Occipital lobe (tissue), 2 donors: ENCODE results near the gene SLC38A8.

DNA sequence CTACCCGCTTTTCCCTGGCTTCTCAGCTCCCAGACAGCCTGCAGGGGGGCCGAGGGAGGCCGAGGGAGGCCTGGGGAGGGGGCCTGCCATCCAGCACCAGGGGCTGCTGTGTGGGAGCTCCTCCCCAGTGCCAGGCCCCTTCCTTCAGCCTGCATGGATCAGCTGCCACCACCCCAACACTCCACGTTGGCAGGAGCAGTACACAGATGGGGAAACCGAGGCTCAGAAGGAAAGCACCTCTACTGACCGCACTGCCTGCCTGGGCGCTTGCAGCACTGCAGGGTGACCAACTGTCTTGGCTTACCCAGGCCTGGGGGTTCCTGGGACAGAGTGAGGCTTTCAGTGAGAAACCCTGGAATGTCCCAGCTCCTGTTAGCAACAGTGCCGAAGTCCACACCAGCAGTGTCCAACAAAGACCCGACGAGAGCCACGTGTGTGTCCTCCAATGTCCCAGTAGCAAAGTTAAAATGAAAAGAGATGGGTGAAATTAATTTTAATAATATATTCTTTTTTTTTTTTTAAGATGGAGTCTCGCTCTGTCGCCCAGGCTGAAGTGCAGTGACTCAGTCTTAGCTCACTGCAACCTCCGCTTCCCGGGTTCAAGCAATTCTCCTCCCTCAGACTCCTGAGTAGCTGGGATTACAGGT is 5.2 kb upstream of the OSGIN1 start:
- RAMPAGE, long total RNA: no peak

DNA sequence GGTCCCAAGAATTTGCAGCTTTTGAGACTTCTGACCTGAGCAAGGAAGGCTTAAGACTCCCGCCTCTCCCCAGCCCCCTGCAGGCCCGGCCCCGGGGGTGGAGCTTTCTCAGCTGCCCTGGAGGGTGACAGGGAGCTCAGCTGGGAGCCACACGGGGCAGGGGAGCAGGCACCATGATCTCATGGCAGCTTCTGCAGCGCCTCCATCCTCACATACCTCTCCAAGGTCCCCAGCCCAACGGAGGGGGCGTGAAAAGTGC is at the start of gene SLC38A8:
Gene SLC38A8, minus strand, starts transcription at position 16 of the 259 bp plus-strand sequence.
- RAMPAGE, long total RNA: no peak

- RAMPAGE, long total RNA: no peak
Measured at GRCh38 chr16:84055569-84056183, 13.1 kb upstream of the SLC38A8 start.

- RAMPAGE, long total RNA: no peak
Measured at GRCh38 chr16:84082688-84083359, 33.9 kb downstream of the MBTPS1 start.

DNA sequence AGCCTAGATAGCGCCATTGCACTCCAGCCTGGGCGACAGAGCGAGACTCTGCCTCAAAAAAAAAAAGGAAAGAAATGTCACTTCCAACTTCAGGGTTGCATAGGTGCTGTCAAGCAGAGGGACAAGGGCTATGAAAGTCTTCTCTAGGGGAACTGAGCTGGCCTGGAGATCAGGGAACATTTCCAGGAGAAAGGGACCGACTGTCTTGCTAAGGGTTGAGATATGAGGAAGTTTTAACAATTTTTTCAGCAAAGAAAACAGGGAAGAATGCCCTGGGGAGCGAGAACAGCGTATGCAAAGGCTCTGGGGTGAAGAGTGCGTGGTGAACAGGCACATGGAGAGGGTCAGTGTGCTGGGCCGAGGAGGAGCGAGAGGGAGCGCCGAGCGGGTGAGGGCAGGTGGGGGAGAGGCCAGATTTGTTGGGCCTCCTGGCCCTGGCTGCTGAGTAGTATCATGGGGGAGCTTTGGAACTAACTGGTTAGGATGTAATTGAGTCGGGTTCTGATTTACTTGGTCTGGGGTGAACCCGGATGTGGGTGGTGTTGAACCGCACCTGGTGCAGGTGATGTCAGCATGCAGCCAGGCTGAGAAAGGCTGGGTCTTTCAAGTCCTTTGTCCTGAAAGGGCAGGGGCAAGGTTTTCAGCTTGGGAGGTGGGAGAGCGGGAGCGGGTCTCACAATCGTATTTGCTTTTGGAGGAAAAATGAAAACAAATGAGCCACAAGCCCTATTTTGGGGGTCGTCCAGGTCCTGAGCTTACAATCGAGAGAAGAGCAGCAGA is 11.3 kb upstream of the WFDC1 start:
- RAMPAGE, long total RNA: no peak

DNA sequence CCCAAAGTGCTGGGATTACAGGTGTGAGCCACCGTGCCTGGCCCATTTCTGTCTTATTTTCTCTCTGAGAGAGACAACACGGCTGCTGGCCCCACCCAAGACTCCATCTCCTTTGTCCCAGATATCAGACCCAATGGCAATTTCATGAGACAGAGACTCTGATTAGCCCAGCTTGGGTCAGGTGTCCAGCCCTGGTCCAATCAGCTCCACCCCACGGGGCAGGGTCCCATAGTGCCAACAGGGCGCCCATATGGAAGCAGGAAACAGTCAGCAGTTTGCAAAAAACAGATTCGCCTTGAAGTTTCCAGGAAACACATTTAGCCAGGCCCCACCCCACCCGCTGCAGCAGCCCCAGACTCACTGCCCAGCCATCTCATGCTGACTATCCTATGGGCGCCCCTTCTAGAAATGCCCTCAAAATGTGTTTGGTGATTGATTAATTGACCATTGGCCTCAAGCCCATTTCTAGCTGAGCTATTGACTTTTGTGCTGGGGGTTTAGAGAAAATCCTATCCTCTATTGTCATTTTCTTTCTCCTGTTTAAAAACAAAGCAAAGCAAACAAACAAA is 32.7 kb upstream of the MEAK7 start:
- RAMPAGE, long total RNA: no peak

DNA sequence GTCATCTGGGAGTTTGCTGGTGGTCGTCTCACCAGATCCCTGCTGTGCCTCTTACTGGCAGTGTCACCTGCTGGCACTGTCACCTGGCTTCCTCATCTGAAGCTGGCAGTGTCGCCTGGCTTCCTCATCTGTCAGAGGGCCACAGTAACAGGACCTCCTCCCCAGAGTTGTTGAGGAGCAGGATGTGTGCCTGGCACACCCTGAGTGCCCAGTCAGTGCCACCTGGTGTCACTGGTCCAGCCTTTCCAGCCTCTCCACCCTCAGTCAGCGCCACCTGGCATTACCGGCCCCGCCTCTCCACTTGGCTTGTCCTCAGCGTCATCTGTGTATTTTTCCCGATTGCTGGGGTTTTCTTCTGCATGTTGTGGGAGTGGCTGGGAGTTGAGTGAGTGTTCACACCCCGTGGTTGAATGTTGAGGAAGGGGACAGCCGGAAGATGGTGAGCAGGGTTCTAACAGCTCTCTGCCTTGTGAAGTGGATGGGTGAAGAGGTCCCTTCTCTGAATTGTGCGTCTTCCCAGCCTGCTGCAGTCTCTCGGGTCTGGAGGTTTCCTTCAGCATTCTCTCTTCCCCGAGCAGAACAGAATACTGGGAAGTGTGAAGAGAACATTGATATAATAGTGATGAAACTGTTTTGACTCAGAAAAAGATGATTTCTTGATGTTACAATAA is 38.0 kb downstream of the USP10 start:
- RAMPAGE, long total RNA: no peak

DNA sequence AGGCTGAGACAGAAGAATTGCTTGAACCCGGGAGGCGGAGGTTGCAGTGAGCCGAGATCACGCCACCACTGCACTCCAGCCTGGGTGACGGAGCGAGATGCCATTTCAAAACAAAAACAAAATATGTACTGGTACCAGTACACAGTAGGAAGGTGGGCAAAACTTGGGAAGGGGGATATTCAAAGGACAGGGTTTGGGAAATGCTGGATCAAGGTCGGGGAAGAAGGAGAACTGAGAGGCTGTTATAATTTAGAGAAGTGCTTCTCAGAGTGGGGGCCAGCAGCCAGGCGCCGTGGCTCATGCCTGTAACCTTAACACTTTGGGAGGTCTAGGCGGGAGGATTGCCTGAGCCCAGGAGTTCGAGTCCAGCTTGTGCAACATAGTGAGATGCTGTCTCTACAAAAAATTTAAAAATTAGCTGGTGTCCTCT is 5.2 kb downstream of the CRISPLD2 start:
- RAMPAGE, long total RNA: no peak

- RAMPAGE, long total RNA: no peak
Measured at GRCh38 chr16:84828950-84830128, 9.6 kb downstream of the CRISPLD2 start.

DNA sequence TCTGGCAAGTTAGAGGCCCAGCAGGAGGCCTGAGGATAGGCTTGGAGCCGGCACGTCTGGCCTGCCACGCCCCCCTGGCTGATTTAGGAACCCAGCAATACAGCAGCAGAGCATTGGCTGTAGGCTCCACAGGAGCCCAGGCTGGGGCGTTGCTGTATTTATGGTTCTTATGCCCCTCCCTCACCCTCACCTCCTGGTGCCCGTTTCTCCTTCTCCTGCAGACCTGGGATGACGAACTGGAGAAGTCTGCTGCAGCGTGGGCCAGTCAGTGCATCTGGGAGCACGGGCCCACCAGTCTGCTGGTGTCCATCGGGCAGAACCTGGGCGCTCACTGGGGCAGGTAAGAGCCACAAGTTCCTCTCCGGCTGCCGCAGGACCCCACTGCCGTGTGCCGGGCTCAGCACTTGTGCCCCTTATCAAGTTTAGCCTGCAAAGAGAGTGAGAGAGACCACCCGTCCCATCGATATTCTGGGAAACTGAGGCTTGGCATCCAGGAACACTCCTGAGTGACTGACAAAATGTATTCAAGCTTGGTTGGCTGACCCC is 25.9 kb downstream of the CRISPLD2 start:
- RAMPAGE, long total RNA: no peak

- RAMPAGE, long total RNA: no peak
Measured at GRCh38 chr16:84898435-84898976, 78.7 kb downstream of the CRISPLD2 start.

GRCh38 chr16:84974524-84975116 is 36.7 kb downstream of the ZDHHC7 start:
- RAMPAGE, long total RNA: no peak

- RAMPAGE, long total RNA: no peak
Measured at GRCh38 chr16:84993351-84994183, 17.8 kb downstream of the ZDHHC7 start.

GRCh38 chr16:85075388-85076277 is 36.6 kb downstream of the CIBAR2 start:
- RAMPAGE, long total RNA: no peak

- RAMPAGE, long total RNA: no peak
Measured at GRCh38 chr16:85169136-85170269, 57.2 kb upstream of the CIBAR2 start.

DNA sequence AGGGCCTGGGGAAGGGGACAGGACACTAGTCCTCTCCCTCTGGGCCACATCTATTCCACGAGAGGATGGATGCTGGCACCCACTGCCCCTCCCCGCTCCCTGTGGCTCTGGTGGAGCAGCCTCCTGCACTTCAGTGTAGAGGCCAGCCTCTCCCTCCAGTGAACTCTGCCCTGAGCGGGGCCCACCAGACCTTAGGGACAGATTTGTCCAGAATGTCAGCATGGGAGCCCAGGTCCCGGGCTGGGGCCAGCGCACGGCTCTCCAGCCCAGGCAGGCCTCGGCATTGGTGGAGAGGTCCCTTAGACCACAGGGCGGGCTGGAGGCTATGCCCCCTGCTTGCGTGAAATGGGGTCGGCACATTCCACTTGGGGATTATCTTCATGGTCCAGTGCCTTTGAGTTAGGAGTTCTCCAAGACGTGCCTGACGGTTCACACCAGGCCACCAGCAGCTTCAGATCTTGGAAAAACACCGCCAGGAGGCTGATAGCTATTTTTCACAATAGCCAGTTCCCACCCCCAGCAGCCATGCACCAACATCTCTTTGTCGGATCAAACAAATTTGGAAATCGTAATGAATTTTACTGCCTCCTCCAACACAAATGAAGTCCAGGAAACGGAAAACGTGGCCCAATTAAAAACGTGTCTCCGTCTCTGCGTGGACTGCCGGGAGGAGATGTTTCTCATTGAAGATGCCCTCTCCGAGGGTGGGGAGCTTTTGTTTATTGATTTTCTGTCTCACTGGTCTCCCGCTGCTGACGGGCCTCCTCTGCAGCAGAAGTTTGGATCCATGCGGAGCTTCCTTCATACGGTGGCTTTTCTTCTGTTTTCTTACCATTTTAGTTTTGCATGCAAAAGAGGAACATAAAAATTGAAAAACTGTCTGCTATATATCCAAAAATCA is 110.0 kb upstream of the CIBAR2 start:
- RAMPAGE, long total RNA: no peak

DNA sequence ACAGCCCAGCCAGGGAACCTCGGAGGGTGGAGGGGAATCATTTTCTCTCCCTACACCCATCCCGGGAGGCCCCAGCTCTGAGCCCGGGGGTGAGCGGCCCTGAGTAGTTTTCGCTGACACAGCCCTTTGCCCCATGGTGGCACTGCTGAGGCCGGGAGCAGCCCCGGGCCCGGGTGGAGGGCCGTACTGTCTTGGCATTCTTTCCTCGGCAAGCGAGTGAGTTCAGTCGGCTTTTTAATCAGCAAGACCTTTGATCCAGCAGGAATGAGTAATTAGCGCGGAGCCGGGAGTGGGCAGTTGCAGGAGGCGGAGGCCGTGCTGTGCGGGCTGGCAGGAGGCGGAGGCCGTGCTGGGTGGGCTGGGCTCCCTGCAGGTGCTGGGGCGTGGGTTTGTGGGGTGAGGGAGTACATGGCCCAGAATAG is 222.9 kb upstream of the CIBAR2 start:
- RAMPAGE, long total RNA: no peak

DNA sequence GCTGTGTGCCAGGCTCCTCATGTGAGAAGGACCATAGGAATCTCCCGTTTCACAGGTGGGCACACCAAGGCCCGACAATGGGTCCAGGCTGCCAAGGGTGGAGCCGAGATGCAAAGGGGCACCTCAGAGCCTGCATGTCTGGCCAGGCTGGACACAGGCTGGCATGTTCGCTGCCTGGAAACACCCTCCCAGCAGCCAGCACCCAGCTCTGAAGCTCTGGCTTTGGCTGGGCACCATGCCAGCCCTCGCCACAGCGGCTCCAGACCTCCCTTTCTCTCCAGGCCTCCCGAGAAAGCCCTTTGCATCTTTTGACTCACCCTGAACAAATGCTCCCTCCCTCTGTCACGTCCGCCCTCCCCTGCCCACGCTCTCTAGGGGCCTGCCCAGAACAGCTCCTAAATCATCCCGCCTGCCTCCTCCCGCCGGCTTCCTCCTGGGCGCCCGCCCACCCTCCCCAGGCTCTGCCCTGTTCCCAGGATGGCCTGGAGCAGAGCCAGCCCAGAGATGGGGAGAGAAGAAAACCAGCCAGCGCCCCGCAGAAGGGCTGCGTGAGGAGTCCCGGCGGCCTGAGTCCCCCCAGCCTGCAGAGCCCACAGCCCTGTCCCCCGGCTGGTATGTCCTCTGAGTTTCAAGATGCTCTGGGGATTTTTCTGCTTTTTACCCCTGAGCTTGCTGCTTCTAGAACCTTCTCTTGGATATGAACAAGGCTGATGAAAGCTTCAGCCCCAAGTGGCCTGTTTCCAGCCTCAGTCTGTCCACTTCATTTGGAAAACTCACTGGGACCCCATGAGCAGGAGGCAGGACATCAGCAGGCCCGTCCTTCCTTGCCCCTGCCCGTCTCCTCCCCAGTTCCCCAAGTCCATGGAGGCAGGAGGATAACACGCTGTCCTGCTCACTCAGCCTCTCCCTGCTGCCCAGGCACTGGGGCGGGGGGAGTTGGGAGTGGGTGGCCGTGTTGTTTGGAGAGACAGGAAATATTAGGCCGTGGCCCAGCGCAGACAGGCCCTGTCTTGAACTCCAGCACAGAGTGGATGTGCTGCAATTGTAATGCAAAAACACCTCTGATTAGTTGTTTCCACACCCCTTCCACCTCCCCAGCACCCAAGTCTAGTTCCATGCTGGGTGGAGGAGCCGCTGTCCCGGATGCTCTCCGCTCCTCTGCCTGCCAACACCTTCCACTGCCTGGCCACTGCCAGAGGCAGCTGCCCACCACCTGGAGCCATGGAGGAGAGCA is 217.3 kb upstream of the GSE1 start:
- RAMPAGE, long total RNA: no peak

- RAMPAGE, long total RNA: no peak
Measured at GRCh38 chr16:85432974-85433979, 179.8 kb upstream of the GSE1 start.

DNA sequence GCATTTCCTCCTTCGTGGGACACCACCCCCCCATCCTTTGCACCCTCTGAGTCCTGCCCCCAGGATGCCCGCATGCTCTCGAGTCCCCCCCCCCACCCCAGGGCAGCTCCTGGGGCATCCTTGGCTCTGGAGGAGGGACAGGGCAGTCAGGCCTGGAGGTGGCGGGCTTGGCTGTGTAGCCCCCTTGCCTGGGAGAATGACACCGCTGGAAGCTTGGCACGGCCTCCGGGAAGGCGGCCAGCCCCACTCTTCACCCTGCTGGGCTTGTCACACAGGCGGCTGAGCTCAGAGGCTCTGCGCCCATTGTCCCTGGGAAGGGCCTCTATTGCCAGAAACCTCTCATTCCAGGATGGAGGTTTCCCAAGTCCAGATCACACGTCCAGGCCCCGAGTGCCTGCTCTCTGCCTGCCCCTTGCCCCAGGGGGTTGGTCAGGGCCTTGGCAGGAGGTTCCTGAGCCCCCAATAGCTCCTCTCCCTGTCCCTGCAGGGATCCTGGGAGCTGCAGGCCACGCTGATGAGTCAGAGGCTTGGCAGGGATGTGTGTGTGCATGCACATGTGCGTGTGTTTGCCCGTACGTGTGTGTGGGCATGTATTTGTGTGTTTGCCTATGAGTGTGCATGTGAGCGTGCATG is 98.7 kb upstream of the GSE1 start:
- RAMPAGE, long total RNA: no peak